Fallopian tube (tissue), 1 donor: ENCODE data around the gene ISCU.

DNA sequence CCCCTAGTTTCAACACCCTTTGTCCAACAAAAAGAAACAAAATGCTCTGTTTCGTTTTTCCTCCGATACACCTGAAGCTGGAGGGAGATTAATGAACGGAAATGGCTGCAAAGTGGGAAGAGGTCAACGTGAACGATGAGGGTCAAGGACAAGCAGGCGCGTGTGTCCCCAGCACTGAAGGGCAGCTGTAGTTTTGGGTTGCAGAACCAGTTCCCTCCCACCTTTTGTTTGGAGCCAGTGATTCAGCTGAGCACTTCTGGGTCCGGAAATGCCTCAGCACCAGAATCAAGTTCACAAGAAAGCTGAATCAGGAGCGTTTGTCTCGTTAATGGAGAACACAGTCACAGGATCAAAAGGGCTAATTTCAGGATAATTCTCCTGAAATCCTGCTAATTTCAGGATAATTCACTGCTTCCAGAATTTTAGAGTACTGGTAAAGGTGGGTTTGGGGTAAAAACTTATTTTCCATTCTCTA is 51.0 kb upstream of the PWP1 start:
- PRO-cap: no peak

DNA sequence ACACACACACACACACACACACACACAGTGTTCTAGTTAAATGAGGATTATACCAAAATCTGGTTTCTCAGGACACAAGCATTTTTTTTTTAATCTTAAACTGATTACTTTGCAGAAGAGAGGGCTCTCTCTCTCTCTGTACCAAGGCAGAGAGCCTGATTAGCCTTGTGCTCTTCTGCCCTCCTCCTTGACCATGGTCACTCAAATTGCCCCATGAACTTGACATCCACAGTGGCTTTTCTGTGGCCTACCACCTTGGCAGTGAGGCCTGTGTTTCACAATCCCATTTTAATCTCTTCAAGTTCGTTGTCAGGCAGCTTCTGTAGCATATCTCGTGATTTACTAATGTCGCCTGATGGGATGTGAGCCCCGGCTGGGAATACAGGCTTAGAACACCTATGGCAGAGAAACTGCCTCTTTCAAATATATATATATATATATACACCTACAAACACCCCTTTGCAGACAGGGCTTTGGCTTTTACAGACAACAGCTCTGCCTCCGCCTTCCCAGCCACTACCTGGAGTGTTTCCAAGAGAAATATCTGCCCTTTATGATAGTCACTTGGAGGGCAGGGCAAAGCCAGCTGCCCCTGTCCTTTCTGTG is 30.7 kb upstream of the PWP1 start:
- PRO-cap: no peak

GRCh38 chr12:107708872-107709405 is 23.3 kb downstream of the PWP1 start:
- PRO-cap: no peak

DNA sequence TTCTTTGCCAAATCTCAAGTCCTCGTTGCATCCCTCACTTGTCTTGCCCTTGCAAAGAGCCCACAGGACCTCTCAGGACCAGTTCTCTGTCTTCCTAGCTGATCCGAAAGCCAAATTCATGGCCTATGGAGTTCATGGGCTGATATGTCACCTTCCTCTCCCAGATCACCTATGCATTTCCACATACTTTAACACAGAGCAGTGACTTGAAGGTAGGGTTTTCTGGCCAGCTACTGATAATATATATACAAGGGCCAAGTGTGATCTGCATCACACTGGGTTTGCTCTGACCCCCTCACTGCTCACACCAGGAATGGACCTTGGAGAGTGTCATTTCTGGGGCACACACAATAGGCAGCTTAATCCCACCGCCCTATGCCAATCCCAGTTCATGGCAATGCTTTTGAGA is 47.9 kb downstream of the CMKLR1 start:
- PRO-cap: no peak

DNA sequence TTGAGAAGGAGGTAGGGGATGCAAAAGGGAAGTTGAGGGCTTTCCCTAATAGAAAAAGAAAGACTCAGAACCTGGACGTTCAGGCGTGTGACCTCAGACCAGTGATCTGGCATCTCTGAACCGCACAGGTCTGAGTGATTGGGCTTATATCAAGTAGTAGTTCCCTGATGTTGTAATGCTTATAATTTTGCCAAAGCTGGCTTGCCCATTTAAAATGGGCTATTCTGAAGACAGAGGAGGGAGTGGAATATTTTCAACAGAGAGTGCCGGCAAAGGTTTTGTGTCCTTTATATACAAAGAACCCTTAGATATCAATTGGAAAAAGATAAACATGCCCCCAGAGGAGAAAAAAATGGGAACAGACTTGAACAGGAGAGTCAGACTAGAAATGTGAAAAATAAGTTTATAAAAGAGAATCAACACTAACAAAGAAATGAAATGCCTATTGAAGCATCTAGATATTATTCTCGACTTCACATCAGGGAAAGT is 1.1 kb downstream of the CMKLR1 start:
- PRO-cap: no peak

DNA sequence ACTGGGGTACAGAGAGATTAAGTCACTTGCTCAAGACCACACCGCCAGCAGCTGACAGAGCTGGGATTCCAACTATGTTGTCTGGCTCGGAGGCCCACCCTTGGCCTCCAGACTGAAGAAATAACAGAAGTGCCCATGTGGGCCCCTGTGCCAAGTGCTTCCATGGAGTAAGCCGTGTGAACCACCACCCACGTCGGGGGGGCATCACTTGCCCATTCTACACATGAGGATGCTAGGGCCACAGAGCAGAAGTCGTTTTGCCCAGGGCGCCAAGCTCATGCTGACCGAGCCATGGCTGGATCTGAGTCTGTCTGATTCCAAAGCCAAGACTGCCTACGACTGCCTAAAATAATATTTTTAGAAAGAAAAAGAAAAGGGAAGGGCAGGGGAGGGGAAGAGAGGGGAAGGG is 989 bp upstream of the CMKLR1 start:
- PRO-cap: no peak

DNA sequence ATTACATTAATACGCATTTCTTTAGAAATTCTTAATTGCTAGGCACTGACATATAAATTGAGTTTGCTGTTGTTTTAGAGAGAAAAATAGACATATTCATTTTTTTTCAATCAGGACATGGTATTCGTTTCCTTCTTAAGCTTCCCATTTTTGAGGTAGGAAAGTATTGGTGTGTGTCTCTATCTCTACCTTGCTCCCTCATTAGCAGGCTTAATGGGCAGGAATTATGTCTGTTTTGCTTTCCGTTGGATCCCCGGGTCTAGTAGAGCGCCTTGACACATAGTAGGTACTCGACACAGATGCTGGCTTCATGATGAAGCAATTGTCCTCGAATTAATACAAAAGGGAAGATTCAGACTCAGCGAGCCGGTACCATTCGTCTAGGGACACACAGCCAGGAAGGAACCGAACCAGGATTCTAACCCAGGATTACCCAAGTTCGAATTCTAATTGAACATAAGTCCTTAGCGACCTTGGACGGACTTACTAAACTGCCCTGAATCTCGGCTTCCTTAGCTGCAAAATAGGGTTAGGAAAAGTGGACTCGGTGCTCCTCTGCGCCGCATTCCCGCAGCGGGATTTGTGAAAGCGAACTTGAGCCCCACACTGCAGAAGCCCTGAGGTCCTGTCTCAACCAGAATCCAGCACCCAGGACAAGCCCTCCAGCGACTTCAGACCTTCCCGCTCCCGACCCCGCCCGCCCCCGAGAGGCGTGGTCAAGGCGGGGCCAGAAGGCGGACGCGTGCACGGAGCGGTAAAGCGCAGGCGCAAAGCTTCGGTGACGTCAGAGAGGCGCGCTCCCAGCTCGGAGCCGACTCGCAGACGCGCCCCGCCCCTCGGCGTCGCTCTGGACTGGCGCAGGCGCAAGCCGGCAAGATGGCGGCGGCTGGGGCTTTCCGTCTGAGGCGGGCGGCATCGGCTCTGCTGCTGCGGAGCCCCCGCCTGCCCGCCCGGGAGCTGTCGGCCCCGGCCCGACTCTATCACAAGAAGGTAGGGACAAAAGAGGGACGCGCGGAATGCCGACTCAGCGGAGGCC is at the start of gene ISCU:
ISCU (plus strand) TSS at position 850 of the 1,036 bp plus-strand sequence.
- PRO-cap: bidirectional peak, plus-strand start at position 866 of the sequence, minus-strand start at position 692 of the sequence

- PRO-cap: no peak
These were observed 275 bp downstream of the ISCU start for GRCh38 chr12:108562783-108562958.

GRCh38 chr12:108568779-108569220 is 6.4 kb downstream of the ISCU start:
- PRO-cap: no peak

GRCh38 chr12:108629586-108630424 is 3.9 kb downstream of the SELPLG start:
- PRO-cap: no peak

DNA sequence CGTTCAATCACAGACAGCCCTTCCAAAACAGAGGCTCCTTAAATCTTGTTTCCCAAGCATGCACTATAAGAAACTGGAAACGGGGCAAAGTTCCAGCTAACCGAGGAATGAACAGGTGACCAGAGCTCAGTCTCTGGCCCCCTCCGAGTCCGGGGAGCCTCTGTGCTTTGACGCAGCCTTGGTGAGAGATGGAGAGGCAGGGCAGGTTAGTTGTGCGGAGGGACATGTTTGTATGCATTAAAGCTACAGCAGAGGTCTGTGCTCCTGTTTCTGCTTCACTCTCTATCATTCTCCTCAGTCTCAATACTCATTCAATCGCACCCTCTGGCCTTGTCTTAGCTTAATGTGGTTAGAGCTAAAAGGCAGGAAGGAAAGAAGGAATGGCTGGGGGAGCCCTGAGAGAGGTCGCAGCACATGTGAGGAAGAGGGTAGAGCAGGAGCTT is 12.2 kb upstream of the SELPLG start:
- PRO-cap: no peak

- PRO-cap: no peak
These were observed 10.1 kb downstream of the CORO1C start for GRCh38 chr12:108721223-108721586.

GRCh38 chr12:108810607-108811685 is 46.4 kb downstream of the SSH1 start:
- PRO-cap: no peak

DNA sequence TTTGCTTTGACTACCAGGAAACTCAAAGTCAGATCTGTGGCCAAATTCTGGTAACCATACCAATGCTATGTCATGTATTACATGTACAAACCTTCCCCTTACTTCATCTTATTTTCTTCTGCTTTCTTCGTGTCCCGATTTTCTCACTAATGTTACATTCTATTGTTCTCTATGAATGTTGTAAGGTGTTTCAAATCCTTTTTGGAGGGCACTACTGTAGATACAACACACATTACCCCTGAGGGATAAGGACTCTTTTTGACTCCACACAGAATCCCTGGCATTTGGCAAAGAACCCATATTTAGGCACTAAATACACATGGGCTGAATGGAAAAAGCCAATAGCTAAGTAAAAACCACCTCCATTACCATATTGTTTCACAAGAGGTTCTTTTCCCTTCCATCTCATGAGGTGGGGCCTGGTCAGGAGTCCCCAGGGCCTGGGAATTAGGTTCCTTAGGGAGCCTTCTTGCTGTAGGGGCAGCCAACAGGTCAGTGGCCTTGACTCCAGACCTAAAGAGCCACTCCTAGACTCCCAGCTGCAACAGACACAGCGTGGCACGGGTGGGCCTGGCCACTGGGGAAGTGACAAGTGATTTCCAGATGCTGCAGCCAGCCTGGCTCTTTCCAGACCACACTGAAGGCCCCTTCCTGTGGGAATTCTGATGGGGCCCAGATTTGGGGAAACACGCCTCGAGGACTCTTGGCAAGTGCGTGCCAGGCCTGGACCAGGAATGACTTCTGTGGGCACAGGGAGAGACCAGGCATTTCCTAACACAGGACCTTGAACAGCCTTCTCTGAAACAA is 18.3 kb downstream of the SSH1 start:
- PRO-cap: no peak

GRCh38 chr12:108852307-108853233 is 4.8 kb downstream of the SSH1 start:
- PRO-cap: bidirectional peak, plus-strand start at chr12:108852896, minus-strand start at chr12:108852765

GRCh38 chr12:109264539-109265633 is 44.2 kb downstream of the FOXN4 start:
- PRO-cap: no peak

DNA sequence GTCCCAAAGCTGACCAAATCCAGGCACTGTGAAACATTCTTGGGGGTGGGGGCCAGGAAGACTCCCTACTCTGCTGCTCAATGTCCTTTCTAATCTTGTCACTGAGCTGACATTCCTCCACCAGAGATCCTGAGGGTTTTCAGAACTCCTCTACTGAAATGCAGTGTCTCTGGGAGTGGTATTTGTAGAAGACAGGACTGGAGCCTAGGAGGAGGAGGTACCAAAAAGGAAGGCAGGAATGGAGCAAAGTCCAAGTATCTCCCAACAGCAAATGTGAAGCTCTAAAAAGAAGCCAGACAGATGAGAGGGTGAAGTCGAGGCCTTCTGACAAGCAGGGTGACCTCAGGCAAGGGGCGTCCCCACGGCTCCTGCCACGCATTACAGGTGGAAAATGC is 15.6 kb downstream of the KCTD10 start:
- PRO-cap: no peak

DNA sequence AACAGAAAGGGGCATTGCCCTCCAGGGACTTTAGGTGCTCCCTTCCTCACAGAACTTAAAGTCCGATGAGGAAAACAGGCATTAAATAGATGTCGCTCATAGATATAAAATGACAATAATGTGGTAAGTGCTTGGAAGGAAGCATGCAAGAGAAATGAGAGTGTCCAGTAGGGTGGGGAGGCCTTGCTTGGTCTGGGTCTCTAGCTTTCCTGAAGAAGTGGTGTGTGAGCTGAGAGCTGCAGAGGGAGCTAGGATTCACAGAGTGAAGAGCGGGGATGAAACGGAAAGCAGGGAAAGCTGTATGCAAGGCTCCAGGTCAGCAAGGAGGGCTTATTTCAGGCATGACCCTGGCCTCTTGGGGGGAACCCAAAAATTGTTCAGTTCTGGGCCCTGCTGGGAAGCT is 11.7 kb downstream of the UBE3B start:
- PRO-cap: no peak

- PRO-cap: no peak
These were observed 32.8 kb downstream of the UBE3B start for GRCh38 chr12:109510129-109510657.

DNA sequence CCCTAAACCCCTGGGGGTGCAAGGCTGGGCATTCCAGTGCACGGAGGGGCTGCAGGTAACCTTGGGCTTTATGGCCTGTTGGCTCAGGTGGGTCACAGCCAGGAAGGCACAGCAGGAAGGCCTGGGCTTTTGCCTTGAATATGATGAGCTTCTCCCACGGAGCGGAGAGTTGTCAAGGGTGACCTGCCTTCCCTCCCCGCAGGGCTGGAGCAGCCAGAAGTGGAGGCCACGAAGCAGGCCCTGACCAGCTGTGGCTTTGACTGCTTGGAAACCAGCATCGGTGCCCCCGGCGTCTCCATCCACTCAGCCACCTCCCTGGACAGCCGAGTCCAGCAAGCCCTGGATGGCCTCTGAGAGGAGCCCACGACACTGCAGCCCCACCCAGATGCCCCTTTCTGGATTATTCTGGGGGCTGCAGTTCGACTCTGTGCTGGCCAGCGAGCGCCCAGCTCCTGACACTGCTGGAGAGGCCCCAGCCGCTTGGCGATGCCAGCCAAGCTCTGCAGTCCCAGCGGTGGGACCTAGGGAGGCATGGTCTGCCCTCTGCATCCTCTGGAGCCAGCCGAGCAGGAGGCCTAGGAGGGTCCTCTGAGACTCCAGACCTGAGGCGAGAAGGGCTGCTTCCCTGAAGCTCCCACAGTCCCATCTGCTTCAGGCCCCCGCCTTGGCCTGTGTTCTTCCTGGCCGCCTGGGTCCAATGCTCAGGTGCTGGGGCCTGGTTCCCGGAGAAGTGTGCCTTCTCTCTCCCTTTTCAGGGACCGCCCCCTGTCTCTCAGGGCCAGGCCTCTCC is 22.8 kb downstream of the MVK start:
- PRO-cap: no peak